ENCODE measurements around the genes FATE1 and BGN.

- PRO-cap, 2 experiments: no peak in any of the 2 experiments
Measured at GRCh38 chrX:143633414-143634265, 2.3 kb downstream of the SLITRK4 start.

GRCh38 chrX:147183168-147183509 lies 368.6 kb upstream of the CXorf51A start:
- PRO-cap, 2 experiments: no peak in any of the 2 experiments

DNA sequence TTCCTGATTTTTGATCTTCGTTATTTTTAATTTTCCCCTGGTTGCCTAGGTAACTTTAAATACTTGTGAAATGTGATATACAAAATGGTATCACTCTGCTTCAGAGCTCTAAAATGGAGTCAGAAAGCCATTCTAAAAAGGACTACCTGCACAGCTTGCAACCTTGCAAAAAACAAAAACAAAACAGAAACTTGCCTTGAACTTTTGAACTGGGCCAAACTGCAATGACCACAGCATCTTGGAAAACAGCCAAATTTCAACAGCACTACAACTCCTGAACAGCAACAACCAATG lies 36.0 kb upstream of the FMR1 start:
- PRO-cap, 2 experiments: no peak in any of the 2 experiments

GRCh38 chrX:147876960-147877250 lies 34.8 kb upstream of the FMR1 start:
- PRO-cap, 2 experiments: no peak in any of the 2 experiments

- PRO-cap, 2 experiments: no peak in any of the 2 experiments
Measured at GRCh38 chrX:149514122-149514615, 9.1 kb upstream of the IDS start.

- PRO-cap, 2 experiments: no peak in any of the 2 experiments
Measured at GRCh38 chrX:149545143-149546035, 4.3 kb downstream of the HSFX3 start.

DNA sequence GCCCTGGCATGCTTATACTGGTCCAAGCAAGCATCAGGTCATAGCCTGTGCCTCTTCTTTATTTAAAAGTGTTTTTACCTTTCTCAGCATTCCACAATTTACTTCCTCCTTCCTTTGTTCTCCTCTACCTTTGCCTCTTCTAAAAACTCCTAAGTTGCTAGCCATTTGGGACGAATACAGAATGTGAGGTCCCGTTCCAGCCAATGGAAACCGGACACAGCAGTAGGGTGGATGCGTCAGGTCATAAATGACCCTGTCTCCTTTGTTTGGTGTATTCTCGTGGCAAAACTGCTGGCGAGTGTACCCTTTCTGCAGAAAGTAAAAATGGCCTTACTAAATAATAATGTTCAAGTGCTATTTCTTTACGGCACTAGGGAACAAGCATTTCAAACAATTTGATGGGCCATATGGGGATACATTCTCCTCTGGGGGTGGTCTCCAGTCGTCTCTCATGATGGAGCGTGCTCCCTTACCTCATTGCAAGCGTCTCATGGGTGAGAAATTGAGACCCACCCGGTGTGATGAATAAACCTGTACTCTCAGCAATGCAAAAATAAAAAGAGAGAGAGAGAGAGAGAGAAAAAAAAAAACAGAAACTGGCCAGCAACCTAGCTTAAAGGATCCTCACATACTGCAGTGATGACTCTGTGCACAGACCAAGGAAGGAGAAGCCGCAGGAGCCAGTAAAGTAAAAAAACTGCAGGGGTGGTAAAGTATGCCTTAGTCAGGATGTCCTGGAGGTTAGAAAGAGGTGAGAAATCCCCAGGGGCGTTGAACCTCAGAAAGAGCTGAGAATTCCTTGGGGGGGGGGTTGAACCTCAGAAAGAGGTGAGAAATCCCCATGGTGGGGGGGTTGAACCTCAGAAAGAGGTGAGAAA lies 47.7 kb downstream of the MAGEA9 start:
- PRO-cap, 2 experiments: no peak in any of the 2 experiments

- PRO-cap, 2 experiments: no peak in any of the 2 experiments
Measured at GRCh38 chrX:150228347-150228632, 134.8 kb upstream of the MAMLD1 start.

DNA sequence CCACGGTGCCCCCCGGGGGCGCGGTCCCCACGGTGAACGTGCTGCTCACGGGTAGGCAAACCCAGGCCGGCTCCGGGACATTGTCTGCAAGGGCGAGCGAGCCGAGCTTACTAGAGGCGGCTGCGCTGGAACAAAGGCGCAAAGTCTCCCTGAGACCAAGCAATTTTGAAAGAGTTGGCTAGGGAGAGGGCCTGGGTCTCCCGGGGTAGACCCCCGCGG lies 1.4 kb downstream of the MAMLD1 start:
- PRO-cap, 2 experiments: no peak in any of the 2 experiments

DNA sequence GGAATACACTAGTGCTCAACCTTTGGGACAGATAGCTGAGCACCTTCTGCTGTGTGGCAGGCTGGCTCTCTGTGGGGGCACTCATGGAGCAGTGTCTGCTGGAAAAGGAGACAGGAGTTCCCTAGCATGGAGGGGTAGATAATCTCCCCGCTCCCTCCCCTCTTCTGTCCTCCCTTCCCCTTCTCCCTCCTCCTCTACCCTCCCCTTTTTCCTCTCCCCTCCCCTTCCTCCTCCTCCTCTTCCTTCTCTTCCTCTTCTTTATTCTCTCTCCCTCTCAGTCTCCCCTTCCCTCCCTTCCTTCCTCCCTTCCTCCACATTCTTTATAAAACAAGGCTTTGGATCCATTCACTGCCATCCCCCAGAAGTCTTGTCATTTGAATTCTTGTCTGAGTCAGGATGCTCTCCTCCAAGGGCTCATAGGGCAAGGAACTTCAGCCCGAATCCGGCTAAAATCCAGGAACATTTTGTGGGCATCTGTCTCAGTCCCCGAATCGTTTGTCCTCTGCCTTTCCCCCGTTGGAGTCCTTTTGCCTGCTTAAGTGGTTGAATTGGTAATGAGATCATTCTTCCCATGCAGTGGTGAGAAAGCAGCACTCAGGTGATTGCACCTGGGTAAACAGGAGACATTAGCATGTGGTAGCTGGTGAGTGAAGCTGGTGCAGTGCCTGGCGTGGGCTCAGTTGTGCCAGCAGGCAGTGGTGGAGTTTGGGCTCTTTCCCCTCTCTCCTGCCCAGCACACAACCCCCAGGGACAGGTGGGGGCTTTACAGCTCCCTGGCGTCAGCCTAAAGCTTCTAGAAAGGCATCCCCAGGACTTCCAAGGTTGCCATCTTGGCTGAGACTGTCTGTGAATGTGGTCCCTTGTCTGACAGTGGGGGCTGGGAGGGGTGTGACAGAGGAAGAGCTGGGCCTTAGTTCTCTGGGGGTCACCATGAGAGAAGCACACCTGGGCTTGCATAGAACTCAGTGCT lies 62.0 kb upstream of the MTM1 start:
- PRO-cap, 2 experiments: no peak in any of the 2 experiments

GRCh38 chrX:150508920-150509403 lies 59.5 kb upstream of the MTM1 start:
- PRO-cap, 2 experiments: peak in 1 of 2 experiments; most common plus-strand start chrX:150509176 (in 1); most common minus-strand start chrX:150509072 (in 1)

GRCh38 chrX:150547255-150548099 lies 20.9 kb upstream of the MTM1 start:
- PRO-cap, 2 experiments: peak in 1 of 2 experiments; most common plus-strand start chrX:150547697 (in 1); most common minus-strand start chrX:150547505 (in 1)

DNA sequence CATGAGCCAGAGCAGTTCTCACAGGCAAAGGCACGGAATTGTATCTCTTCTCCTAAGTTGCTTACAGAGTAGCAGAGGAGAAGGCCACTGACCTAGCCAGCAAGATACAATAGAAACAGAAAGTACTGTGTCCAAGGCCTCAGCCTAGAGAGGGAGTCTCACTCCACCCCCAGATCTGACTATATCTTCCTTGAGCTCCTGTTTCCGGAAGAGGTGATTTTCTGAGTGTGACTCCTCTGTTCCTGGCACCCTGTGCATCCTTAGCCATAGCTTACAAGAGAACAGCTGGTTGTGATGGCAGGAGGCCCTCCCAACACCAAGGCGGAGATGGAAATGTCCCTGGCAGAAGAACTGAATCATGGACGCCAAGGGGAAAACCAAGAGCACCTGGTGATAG lies at the start of gene FATE1:
Gene FATE1, plus strand, starts transcription at position 210 of the 397 bp plus-strand sequence.
- PRO-cap, 2 experiments: no peak in any of the 2 experiments

- PRO-cap, 2 experiments: no peak in any of the 2 experiments
Measured at GRCh38 chrX:151981283-151981570, 6.8 kb upstream of the GABRE start.

- PRO-cap, 2 experiments: no peak in any of the 2 experiments
Measured at GRCh38 chrX:152733297-152733590, 277 bp downstream of the CSAG1 start.

- PRO-cap, 2 experiments: no peak in any of the 2 experiments
Measured at GRCh38 chrX:152945099-152945942, 47.5 kb downstream of the ZNF185 start.

GRCh38 chrX:152989090-152989718 lies 4.7 kb downstream of the PNMA5 start:
- PRO-cap, 2 experiments: no peak in any of the 2 experiments

DNA sequence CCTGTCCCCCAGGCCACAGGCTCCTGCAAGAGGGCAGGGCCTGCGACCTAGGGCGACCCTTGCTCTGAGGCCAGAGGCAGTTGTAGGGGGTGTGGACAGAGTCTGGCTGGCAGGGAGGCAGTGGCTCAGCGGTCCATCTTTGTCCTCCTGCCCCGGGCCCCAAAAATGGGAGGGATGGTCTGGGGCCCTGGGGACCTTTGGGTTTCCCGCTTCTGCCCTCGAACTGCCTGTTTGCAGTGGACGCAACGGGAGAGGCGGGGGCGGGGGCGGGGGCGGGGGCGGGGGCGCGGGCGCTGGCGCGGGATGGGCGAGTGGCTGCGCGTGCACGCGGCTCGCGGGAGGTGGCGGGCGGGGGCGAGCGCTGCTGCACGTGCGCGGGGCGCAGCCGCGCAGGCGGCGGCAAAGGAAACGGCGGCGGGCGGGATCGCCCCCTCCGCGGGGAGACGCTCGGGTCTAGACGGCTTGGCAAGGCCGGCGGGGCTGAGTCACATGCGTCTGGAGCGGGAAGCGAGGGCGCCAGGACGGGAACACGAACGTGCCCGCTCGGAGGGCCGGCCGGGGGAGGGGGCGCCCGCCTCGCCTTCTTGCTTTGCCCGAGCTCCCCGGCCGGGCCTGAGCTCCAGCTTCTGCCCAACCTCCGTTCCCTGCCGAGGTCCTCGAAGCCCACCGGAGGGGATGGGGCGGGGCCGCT lies 4.2 kb upstream of the HAUS7 start:
- PRO-cap, 2 experiments: peak in 1 of 2 experiments; most common plus-strand start position 369 of the sequence (in 1)

DNA sequence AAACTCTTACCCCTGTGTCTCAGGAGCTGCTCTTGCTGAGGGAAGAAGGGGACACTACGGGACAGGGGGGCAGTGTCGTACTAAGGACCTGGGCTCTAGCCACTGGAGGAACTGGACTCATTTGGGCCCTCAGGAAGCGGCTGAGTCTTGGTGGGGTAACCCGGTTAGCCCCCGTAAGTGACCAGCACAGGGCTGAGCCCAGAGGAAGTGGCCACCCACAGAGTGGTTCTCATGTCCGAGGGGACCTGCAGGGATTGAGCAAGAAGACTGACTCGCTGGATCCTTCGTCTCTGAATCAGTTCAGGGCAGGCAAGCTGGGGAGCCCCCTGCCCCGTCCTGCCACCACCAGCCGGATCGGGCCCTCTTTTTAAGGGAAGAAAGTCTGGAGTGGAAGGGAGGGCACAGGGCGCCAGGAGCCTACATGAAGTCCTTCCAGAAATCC lies 741 bp upstream of the BGN start:
- PRO-cap, 2 experiments: no peak in any of the 2 experiments

DNA sequence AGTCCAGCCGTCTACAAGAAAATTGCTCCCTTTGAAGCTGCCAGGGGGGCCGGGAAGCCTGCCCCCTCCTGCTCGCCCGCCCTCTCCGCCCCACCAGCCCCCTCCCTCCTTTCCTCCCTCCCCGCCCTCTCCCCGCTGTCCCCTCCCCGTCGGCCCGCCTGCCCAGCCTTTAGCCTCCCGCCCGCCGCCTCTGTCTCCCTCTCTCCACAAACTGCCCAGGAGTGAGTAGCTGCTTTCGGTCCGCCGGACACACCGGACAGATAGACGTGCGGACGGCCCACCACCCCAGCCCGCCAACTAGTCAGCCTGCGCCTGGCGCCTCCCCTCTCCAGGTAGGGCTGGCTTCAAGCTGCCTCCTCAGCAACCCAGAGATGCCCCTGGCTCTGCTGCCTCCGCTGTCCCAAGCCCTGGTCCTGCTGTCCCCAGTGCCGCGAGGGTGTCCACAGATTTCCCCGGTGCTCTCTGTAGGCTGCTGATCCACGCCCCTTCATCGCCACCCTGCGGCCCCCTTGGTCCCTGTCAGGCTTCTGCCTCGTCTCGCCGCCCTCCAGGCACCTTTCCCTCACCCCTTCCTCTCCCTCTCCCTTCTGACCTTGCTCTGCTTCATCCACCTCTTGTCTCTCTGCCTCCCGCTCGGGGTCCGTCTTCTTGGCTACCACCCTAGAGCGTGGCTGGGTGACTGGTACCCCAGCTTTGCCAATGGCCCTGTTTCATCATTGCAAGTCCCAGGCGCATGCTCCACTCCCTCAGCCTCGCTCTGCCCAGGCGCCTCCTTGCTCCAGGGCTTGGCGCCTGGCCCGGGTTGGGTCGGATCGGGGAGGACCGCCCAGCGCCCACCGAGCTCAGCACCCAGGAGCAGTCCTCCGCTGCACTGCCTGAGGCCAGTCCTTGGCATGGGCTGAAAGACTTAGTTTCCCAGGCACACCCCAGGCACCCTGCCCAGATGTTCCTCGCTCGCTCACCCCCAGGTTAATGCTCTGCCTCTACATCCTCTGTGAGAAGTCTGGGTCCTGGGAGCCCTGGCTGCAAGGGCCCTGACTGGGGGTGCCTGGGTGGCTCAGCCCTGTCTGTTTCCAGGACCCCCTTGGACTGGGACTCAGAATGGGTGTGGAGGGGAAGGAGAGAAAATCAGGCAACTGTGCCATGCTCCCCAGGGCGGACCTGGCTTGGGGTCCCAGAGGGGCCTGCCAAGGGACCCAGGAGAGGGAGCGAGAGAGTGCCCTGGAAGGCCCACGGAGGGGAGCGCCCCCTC lies at the start of gene BGN:
Gene BGN, plus strand, starts transcription at position 199 of the 1,252 bp plus-strand sequence.
- PRO-cap, 2 experiments: peak in 1 of 2 experiments; most common plus-strand start position 195 of the sequence (in 1); most common minus-strand start position 701 of the sequence (in 1)

Data from cerebral cortex (tissue), 2 donors.